Camera-type eye (tissue), 1 donor: ENCODE measurements around the genes GNG5, DDAH1 and ZNHIT6.

- RAMPAGE, long total RNA = no peak
These were observed 9.2 kb downstream of the FUBP1 start for GRCh38 chr1:77969646-77970156.

DNA sequence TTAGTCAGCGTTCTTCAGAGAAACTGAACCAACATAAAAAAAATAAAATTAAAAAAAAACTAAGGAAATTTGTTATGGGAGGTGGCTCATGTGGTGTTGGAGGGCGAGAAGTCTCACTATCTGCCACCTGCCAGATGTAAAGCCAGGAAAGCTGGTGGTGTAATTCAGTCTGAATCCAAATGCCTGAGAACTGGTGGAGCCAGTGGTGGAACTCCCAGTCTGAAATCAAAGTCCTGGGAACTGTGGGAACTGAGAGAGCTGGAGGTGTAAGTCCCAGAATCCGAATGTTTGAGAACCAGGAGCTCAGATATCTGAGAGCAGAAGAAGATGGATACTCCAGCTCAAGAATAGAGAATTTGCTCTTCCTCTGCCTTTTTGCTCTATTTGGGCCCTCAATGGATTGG lies 3.2 kb downstream of the IFI44L start:
- RAMPAGE, long total RNA = no peak

DNA sequence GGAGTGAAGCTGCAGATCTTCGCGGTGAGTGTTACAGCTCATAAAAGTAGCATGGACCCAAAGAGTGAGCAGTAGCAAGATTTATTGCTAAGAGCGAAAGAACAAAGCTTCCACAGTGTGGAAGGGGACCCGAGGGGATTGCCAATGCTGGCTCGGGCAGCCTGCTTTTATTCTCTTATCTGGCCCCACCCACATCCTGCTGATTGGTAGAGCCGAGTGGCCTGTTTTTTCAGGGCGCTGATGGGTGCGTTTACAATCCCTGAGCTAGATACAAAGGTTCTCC lies 622.7 kb upstream of the ADGRL2 start:
- RAMPAGE, long total RNA = no peak

GRCh38 chr1:81702896-81703681 lies 97.6 kb upstream of the ADGRL2 start:
- RAMPAGE, long total RNA = no peak

DNA sequence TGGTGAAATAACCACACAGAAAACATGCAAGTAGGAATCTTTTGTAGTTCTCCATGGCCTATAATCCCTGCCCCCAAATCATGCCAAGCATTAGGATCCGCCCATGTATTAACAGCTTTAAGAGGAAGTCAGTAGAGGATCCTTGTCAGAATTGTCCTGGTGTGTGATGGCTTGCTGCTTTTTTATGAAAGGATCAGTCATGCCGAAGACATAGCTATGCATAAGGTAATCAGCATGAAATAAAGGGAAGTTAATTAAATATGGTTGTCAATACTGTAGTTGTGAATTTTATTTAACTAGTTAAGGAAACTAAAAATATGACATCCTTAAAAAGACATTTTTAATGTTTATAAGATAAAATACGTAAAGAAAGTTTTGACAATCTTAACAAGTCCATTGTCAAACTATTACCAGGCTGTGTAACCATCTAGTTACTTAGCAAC lies 20.1 kb downstream of the ADGRL2 start:
- RAMPAGE, long total RNA = no peak

DNA sequence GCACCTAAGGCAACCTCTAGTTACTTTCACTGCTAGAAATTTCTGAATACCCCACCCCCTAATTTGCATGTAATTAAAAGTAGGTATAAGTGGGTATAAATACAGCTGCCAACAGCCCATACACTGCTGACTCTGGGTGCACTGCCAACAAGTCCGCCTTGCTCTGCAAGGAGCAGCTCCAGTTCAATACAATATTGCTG lies 981.8 kb downstream of the ADGRL2 start:
- RAMPAGE, long total RNA = no peak

- RAMPAGE, long total RNA = no peak
These were observed 816.7 kb downstream of the TTLL7 start for GRCh38 chr1:83181982-83182962.

- RAMPAGE, long total RNA = no peak
These were observed 236.9 kb downstream of the TTLL7 start for GRCh38 chr1:83762011-83762404.

GRCh38 chr1:84254658-84255231 lies 46.8 kb upstream of the SAMD13 start:
- RAMPAGE, long total RNA = no peak

DNA sequence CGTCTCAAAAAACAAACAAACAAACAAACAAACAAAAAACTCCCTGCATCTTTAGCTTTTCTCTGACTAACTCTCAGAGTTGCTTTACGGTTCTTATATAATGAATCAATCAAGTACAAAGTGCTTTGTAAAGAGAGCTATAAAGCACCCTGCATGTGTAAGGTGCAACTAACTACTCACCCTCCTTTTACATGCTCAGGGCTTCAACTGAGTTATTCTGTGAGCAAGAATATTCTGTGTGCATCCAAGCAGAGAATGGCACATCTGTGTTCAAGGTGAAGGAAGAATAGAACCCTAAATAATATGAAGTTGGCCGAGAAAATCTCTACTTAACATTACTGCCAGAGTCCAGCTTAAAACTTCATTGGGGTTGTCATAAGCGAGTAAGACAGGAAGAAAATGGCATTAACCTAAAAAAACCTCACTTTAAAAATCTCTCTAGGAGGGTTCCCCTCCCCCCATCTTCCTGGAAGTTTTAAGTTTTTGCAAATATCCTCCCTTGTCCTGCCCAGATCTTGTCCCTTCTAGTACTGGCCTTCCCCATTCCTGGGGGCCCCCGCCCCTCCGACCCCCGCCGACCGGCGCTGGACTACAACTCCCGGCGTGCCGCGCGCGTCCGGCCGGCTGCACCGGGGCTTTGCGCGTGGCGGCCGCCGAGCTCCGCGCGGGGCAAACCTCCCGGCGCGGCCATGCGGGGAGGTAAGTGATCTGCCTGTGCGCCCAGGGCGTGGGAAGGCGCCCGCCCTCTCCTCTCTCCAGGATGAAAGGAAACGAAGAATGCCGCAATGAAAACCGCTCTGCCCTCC lies 3.4 kb upstream of the SAMD13 start:
- RAMPAGE, long total RNA = no peak

DNA sequence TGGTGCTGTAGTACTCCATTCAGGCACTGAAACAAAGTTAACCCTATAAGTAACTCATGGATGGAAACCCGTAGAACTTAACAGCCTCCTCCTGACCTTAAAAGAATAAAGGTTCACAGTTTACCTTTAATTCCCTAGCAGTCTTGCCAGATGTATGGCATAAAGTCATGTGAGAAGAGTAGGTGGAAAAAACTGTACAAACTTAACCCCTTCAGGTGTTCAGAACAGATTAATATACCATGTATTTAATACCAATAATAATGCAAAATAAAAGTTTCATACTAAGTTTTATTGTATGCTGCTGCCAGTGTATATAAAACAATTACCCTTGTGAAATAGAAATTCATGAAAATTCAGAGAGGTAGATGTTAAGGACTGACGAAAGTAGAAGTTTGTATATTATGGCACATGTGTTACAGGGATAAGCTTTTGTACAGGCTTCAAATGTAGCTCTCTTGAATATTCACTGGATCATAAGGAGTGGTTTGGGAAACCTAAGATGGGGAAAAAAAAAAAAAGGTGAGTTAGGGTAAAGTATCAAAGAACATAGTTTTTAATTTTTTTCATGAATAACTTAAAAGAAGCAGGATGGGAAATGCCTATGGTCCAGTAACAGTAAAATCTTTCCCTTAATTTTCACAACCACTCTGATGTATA lies 8.0 kb upstream of the SPATA1 start:
- RAMPAGE, long total RNA = no peak

DNA sequence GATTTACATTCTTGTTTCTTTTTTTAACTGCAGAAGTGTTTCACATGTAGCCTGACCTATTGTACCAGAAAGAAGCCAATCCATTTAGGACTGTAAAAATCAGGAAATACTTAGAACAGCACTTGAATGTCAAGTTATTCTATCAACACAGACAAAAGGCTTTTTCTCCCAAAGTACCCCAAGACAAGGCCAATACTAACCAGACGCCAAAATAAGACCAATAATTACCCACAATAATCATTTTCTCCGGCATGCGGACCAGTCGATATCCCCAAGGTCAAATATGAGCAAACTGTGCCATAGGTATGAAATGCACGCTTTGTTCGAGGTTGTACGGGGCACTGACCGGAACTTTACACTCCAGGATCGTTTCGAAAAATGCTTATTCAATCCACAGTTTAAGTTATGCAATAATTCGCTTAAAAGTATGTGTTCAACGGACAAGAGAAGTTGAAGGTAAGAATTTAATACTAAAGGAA lies 1.1 kb upstream of the SPATA1 start:
- RAMPAGE, long total RNA = no peak

DNA sequence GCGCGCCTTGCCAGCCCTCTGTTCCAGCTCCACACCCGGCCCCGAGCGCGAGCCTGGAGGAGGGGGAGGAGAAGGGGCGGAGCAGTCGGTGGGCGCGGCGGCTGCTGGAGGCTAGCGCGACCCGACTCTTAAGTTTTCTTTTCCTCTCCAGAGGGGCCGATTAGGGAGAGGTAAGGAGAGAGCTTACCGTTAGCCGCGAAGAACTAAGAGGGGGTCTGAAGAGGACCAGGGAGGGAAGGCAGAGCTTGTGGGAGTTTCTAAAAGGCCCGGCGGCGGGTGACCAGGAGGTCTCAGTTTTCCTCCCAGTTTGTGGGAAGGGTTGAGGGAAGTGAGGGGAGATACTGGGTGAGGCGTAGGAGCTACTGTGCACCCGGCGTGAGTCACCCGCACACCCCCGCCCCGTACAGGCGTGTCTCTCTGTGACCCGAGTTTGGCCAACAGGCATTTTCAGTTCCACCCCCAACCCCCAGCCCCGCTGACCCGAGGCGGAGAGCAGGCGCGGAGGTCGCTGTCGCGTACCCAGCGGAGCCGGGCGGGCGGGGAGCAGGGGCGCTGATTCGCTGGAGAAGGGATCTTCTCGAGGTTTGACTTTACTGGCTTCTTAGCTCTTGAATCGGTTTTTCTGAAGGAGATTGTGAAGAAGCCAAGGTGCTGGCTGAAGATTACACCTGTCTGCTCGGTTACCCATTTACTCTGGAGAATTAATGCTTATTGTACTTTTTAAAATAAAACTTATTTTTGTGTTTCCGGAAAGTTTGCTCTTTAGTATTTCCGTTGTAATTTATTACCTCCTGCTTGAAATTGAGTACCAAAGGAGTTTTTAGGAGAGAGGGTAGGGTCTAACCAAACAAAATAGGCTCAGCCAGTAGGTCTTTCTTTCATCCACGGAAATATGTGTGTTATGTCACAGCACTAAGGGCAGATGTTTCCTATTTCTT lies at the start of gene GNG5:
GNG5 (minus strand) TSS at position 333 of the 938 bp plus-strand sequence.
- RAMPAGE, long total RNA = start-site peak on the plus strand centred at position 88 of the sequence, 19 bp wide, 6 reads

DNA sequence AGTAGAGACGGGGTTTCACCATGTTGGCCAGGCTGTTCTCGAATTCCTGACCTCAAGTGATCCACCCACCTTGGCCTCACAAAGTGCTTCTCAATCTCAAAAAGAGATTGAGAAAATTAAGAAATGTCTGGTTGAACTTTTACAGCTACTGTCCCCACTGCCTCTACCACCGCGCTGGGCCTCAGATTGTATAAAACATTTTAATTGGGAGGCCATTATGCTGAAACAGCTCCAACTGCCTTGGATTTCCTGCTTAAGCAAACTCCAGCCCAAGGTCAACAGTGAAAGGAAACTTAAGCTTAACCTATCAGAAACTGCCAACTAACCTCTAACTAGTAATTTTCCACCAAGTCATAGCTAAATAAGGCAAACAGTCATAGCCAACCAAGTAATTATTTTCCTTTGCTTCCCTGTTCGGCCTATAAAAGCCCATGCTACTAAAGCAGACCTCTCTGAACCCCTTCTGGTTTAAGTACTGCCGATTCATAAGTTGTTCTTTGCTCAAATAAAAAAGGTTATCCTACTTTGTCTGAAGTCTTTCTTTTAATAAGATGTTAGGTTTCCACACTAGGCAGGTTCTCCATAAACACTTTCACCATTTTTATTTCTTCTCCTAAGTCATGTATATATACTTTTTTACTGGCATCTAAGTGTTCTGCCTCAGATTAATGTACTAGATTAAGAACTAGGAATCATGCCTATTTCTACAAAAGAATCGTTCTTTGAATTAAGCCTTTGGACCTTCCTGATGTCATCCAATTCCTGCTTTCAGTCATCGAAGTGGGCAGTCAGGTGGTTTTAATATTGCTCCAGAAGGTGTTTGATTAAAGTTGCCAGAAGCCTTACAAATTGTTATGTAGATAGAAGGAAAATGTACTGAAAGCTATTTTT lies 1.1 kb downstream of the CTBS start:
- RAMPAGE, long total RNA = no peak

DNA sequence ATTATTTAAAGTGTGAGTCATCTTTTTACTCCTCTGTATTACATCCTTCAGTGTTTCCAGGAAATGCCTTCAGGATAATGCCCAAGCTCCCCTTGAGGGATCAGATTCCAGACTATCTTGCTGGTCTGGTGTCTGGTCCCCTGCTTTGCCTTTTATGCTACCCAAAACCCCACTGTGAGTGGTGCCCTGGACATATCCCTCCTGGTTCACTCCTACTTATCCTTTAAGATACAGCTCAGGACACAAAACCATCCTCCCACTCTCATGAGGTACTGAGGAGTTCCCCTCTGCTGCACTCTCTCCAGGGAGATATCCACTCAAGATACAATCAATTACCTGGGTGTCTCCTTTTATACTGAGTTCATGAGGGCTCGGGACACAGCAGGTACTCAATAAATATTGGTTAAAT lies 57.2 kb downstream of the SSX2IP start:
- RAMPAGE, long total RNA = no peak

- RAMPAGE, long total RNA = no peak
These were observed 30.1 kb upstream of the SSX2IP start for GRCh38 chr1:84720380-84720778.

DNA sequence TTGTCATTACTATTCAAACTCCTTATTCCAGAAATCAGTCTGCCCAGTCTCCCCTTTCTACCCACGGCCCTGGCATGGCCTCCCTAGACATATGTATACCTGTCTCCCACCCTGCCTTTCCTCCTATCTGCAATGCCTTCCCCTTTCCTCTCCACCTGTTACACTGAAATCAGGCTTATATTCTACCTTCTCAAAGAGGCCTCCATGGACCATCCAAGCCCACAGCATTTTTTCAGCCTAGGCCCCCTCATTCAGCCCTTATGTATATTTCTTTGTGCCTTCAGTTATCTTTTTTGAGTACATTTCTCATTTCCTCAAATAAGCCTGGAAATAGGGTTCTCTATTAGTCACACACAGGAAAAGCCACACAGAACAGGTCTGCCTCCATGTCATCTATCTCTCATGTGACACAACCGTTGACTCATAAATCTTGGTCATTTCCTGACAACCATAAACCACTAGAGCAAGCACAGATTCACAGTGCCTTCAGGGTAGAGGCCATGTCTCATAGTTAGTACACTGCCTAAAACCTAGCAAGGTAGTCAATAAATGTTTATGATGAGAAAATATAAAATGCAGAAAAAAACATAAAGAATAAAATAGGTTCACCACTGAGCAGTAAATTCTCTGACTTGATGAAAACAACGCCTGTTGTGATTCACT lies 38.7 kb downstream of the LPAR3 start:
- RAMPAGE, long total RNA = no peak

- RAMPAGE, long total RNA = no peak
These were observed at the start of gene DDAH1 for GRCh38 chr1:85465020-85465772. TSS of gene DDAH1 (minus strand) at chr1:85465159.

GRCh38 chr1:85465773-85466310 lies 883 bp upstream of the DDAH1 start:
- RAMPAGE, long total RNA = no peak

DNA sequence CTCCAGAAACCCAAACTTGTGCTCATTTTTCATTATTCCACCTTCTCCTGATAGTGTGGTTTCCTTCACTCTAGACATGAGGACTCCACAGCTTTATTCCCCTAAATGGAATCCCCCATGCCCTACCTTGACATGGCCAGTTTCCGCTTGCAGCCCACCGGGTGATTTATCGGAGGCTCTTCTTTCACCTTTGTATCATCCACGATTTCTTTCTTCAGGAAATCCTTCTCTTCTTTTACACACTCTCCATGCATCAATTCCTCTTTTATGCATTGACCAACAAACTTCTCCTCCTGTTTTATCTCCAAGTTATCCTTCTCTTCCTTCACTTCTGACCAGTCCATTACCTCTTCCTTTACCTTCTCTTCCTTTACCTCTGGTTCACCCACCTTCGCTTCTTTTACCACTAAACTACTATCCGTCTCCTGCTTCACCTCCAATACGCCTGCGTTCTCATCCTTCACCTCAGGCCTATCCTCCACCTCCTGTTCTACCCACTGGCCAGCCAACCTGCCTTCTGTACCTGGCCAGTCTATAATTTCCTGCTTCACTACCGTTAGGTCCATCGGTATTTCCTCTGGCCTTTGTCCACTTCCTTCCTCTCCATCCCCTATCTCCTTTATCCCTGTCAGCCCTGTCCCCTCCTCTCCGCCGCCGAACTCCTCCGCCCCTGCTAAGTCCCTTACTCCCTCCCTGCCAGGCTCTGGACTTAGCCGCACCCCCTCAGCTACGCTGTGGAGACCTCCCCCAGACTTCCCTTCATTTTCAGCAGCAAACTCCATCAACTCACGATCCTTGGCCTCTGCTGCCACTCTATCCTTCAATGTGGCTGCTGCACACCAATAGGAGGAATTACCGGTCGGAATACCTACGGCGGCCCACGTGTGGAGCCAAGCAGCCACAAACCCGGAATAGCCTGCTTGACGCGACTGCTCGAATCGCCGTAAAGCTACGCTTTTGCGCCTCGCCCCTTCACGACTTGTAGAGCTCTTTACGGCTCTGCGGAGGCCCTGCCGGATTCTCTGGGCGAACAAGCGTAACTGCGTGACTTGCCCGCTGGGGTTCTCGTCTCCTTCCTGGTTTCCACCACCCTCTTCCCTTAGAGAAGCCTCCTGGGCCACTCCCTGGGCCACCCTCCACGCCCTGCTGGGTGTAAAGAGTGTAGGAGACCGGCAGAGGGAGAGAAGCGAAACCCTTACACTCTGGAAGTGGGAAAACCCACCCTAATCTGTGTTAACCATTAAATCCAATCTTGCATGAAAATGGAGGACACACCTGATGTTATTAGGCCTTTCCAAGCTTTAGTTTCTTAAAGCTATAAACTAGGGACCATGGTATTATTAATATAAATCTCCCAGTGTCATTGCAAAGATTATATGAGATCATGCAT lies at the start of gene ZNHIT6:
ZNHIT6 (minus strand) TSS at position 931 of the 1,390 bp plus-strand sequence.
- RAMPAGE, long total RNA = no peak